ENCODE measurements around a stretch of chr3.

DNA sequence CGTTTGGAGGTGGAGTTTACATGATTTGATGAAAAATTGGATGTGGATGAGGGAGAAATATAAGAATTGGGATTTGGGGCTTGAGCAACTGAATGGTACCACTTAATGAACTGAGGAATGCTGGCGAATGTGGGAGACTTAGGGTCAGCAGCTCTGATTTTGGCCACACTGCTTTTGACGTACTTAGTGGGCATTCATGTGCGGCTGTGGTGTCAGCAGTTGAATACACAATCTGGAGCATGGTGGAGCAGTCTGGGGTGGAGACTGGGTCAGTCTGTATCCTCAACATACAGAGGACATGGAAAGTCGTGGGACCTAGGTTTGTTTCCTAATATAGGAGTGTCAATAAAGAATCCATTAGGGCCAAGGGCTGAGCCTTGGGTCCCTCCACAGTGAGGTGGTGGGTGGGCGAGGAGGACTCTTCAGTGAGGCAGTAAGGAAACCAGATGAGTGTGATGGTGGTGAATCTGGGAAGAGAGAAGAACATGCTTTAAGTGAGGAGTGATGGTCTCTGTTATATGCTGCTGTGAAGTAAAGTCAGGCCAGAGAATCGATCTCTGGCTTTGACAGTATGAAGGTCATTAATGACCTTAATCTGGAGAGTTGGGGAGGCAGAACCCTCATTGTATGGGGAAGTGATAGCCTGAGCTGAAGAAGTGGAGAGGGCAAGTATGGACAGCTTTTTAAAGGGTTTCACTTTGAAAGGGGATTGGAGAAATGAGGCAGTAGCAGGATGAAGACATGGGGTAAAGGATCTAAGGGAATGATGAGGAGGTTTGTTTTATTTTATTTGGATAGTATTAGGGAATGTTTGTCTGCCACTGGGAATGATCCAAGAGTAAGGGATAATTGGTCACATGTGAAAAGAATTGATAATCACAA lies 60.7 kb downstream of the ATXN7 start:
- RRBS = no CpG with 5 or more reads among the region's 7 CpGs

- RRBS = no CpG with 5 or more reads among the region's 3 CpGs
Measured at GRCh38 chr3:63969784-63970188, 53.5 kb downstream of the PSMD6 start.

DNA sequence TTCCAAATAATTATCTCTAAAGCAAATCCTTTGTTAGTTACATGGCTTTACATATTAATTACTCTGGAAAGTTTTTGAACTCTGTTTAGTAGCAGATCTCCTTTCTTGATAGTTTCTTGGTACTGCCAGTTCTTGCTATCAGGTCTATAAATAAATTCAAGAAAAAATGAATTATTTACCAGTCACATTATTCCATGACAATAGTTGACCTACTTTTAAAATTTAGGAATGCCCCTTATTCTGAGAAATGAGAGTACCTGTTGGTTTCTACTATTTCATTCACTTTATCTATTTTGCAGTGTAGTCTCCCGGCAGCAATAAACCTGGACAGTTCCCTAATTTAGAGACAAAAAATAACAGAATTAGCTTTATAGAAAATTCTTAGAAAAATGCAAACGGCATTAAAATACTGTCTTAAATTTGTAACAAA lies 12.7 kb downstream of the PSMD6 start:
- RRBS = no CpG with 5 or more reads among the region's 2 CpGs

DNA sequence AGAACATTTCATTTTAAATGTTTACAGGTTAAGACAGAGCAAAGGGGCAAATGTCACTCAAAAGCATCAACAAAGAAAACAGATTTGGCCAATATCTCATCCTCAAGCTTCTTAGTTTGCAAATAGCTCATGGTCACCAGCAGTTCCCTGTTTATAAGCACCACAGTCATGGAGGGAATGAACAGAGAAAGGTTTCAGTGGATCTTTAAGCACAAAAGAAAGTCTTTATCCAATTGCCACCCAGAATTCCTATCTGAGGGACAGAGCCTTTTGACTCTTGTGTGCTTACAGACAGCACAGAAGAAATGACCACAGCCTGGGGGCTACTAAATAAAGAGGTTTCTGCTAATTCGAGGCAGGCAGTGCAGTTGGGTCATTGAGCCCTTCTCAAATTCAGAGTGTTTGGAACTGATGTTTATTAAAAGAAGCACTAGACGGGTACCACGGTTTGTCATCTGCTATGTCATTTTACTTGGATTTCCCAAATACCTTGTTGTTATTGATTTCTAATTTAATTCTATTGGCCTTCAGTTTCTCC lies 3.7 kb downstream of the PRICKLE2 start:
- RRBS = no CpG with 5 or more reads among the region's 3 CpGs

DNA sequence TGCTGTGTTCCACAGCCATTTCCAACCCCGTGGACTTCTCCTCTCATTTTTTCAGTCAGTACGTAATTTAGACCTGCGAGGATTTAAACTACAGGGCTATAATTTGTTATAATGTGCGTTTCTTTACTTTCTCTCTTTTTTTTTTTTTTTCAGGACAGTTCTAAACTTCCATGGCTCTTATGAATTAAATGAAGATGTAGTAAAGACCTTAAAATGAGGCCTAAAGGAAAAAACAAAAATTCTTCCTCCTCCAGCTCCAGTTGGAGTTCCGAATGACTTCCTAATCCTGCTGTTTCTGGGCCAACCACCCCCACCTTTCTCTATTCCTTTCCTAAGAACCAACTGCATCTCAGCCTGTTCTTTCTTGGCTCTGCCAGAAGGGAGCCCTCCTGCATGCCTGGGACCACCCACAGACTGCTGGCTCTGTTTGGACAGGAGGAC lies 115.8 kb upstream of the PRICKLE2 start:
- RRBS = no CpG with 5 or more reads among the region's 5 CpGs

- RRBS = no CpG with 5 or more reads among the region's 4 CpGs
Measured at GRCh38 chr3:64379317-64379579, 154.0 kb upstream of the PRICKLE2 start.

GRCh38 chr3:64489232-64489962 lies 198.4 kb downstream of the ADAMTS9 start:
- RRBS = 9% methylated on average over 6 of the region's 26 CpGs

DNA sequence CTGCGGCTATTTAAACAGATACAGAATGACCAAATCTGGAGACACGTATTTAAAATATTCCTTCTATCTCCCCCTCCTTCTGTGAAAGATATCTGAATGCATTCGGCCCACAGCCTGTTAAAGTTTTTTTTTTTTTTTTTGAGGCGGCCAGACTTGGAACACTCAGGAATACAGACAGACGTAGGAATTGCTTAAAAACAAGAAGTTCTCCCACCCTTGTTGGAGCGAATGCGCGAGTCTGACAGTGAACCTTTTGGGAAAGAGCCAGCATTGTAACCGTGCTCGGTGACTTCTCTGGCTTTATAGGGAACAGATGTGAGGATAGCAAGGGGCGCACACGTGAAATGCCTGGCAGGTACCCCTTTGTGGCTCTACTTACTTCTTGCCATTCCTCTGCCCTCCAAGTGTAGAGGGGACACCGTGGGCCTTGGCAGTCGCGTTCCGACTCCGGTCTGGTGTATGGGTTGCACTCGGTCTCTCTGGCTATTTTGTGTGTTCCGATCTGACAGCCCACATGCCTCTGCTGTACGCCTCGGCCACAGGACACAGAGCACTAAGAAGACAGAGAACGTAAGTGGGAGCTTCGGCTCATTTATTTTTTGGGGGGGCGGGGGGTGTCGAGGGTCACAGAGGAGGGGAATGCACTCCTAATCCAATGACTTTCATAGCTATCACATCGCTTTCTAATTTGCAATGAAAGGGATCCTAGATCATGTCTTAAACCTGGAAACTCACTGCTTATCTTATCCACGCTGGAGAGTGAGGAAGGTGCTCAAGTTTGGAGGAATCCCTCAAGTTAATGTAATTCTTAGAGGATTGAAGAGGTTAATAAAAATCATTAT lies 126.4 kb downstream of the ADAMTS9 start:
- RRBS = no CpG with 5 or more reads among the region's 27 CpGs

DNA sequence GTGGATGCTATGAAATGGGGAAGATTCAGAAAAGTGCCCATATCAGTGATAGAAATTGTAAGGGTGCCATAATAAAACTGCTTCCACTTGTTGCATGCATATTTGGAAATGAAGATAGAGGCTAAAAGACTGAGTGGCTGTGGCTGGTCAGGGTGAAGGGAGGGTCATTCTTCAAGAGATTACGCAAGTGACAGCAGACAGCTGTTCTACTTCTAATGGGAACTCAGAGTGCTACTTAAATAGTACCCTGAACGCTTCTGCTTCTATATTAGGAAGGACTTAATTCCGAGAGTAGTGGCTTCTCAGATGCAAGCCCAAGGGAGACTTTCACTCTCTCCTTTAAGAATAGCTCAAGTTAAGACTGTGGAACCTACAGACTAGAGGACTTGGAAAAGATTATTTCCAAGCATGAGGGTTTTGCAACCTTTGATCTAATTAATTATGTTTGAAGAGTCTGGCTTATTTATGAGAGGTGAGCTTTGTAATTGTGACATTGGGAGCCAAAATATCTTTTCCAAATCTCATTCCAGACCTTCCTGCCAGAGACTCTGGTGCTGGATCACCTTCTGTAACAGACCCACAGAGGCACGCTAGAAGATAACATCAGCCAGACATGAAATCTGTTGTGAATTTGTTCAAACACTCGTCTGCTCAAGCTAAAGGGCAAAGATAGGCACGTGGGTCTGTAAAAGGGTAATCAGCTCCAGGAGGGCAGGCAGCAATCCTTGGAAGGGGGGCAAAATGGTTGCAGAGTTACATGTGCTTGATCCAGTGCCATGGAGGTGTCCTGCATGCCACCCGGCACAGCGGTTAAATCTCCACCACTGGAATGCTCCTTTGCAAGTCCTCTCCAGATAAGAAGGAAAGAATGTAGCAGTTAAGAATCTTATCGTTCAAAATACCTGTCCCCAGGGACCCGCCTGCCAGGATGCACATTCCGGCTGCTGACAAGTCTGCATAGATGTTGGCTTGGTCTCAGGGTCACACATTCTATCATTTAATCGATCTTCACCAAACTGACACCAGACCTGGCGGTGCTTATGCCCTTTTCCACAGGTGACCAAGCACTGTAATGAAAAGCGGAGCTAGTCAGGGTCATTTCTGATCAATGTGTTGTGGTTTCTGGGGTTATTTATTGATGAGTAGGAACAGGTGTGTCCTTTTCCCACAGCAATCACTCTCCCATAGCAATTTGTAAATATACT lies 75.0 kb downstream of the ADAMTS9 start:
- RRBS = no CpG with 5 or more reads among the region's 14 CpGs

- RRBS = no CpG with 5 or more reads among the region's 5 CpGs
Measured at GRCh38 chr3:64899946-64900736, 212.3 kb upstream of the ADAMTS9 start.

- RRBS = no CpG with 5 or more reads among the region's 3 CpGs
Measured at GRCh38 chr3:64910086-64910600, 222.3 kb upstream of the ADAMTS9 start.

GRCh38 chr3:64944949-64945903 lies 257.4 kb upstream of the ADAMTS9 start:
- RRBS = no CpG with 5 or more reads among the region's 13 CpGs

- RRBS = no CpG with 5 or more reads among the region's 35 CpGs
Measured at GRCh38 chr3:65509116-65510068, 529.3 kb downstream of the MAGI1 start.

GRCh38 chr3:65591157-65592103 lies 447.3 kb downstream of the MAGI1 start:
- RRBS = no CpG with 5 or more reads among the region's 8 CpGs

DNA sequence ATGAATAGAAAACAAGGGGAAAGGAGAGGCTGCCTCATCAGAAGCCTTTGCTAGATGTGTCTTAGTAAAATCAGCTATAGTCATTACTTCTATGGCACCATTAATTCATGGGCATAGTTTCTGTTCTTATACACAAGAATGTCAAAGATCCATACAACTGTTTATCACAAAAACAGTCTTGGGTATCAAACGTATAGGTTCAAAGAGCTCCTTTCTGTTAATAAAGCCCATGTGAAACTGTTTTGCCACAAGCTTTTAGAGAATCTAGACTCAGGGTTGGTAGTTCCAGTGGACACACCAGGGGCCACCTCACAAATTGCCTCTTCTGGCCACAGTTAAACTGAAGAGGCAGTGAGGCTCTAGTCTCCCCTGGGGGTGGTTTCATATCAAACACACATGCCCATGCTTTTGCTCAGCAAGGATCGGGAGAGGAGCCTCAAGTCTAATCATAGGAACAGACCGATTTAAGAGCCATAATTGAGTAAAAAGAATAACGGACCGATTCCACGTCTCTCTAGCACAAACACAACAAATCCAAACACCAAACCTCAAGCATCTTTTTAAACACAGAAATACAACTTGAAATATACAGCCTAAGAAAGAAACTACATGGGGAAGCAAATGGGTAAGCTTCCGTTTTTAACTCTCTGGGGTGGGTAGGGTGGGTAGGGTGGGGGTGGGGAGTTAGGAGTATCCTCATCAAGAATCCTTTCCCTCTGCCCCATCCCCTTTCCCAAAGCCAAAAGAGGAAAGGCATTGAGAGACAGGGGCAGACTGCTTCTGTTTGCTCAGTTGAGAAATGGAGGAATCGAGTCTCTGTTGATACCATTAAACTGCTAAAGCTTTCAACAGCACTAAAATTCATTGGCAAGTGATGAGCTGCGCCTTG lies 443.3 kb downstream of the MAGI1 start:
- RRBS = no CpG with 5 or more reads among the region's 9 CpGs

- RRBS = no CpG with 5 or more reads among the region's 3 CpGs
Measured at GRCh38 chr3:65625364-65625867, 413.3 kb downstream of the MAGI1 start.

- RRBS = no CpG with 5 or more reads among the region's 3 CpGs
Measured at GRCh38 chr3:65803849-65804485, 234.8 kb downstream of the MAGI1 start.

- RRBS = no CpG with 5 or more reads among the region's 2 CpGs
Measured at GRCh38 chr3:65855760-65856064, 183.0 kb downstream of the MAGI1 start.

- RRBS = no CpG with 5 or more reads among the region's 3 CpGs
Measured at GRCh38 chr3:65867732-65868380, 170.9 kb downstream of the MAGI1 start.

DNA sequence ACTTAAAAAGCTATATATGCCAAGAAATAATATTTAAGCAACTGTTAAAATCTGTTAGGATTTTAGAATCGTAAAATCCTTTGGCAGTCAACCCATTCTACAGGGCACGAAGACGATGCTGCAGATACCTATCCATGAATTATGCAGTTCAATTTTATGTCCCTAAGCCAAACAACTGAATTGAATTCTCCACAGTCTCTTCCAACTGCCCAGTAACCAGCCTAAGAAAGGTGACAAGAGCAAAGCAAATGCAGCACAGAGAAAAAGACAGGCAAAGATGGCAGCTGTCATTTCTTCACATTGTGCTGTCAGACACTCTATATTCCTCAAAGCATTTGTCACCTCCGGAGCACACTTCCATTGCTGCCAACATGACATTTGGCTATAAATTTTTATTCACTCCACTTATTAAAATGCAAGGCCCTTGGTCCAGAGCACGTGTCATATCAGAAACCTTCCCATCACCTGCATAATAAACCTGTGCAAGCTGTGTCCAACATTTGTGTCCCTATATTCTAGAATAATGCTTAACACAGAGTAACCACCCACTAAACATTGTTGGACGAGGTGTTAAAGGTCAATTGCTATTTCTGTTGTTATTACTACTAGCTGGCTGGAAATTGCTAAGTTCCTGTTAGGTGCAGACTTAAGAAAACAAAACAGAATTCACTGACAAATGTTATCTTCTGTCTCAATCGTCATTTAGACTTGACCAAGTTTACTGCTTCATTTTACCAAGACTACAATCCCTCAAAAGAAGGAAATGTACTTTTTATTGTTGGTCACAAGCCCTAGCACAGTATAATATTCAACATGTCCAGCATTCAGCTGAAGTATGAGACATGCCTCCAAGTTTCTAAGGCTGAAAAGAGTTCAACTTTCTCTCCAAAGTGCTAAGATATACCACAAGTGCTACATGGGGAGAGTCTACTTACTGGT lies 89.7 kb downstream of the MAGI1 start:
- RRBS = no CpG with 5 or more reads among the region's 7 CpGs

Data from choroid plexus epithelial cell (primary cell).